ENCODE measurements around a stretch of chr2.

- PRO-cap: no peak
These were observed 64.7 kb upstream of the FOXN2 start for GRCh38 chr2:48249473-48250515.

DNA sequence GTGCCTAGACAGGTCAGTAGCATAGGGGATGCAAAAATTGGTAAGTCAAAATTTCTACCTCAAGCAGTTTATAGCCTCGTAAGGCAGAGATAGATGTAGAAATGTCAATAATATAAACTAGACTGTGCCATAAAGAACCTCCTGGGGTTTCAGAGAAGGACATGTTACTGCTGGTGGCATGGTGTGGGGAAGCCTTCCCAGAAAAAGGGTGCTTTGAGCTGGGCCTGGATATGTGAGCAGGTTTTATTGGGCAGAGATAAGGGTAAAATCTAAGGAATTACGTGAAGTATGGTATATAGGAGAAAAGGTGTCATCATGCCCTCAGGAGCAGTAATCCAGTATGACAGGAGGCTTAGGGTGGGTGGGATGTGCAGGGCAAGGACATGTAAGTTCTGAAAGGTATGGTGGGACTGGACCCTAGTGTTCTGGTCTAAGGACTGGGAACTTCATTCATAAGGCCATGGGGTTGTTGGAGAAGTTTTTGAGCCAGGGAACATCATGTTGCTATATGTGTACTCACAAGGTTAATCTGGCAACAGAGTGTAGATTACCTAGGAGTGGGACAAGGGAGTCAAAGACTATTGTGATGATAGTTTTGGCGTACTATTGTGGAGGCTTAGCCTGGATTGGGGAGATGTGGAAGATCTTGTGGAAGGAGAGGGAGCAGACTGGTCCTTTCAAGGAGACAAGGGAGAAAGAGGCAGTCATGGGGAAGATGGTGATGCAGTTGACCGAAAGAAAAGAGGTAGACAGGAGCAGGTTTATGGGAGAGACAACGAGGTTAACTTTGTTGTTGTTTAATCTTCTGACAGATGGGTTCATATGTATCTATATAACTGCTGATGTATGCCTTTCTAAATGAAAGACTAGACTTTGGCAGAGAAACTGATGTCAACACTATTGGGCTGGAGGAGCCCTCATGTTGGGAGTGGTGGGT is 22.0 kb downstream of the PPP1R21 start:
- PRO-cap: no peak

DNA sequence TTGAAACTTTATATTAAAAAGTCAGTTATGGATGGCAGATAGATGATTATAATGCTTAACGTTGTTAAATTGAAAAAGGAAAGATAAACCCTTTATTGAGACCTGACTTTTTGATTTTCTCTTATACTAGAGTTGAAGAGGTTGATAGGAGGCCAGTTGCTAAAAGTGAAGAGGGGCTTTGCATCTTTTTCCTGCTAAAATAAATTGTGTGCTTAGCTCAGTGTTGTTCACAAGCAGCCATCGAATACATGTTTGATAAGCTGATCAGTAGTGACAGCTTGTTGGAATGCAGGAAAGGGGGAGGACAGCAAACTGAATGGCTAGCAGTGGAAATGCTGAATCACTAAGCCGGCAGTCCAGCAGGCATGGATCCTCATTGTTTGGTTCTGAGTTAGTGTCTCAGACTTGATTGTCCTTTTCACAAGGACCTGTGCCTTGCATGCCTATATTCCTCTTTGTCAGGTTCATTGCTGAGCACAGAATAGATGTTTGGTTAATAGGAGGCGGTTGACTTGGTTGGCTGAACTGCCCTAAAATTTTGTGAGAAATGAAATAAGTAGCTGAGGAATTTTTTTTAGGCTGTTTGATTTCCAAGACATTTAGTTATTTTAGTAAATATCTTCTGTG is 21.6 kb upstream of the STON1 start:
- PRO-cap: no peak

GRCh38 chr2:48525374-48525838 is 4.5 kb upstream of the STON1 start:
- PRO-cap: no peak

DNA sequence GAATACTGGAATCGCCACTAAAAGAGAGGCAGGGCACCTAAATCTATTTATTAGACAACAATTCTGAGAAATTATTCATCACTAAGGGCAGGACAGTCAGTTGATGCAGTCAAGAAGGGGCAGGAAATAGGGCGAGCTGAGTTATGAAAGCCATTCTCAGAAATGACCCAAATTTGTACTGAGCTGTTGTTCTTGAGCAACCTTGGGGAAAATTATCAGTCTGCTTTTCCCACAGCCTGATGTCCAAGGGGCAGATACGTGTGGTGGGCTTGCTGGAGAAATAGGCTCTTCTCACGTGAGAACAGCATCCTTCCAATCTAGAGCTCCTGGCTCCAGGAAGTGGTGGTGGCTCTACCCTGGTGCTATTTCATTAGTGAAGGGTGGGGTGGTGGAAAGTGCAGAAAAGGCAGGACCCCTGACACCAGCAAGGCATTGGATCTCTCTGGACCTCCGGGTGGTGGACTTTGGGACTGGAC is 38.6 kb downstream of the STON1 start:
- PRO-cap: no peak

DNA sequence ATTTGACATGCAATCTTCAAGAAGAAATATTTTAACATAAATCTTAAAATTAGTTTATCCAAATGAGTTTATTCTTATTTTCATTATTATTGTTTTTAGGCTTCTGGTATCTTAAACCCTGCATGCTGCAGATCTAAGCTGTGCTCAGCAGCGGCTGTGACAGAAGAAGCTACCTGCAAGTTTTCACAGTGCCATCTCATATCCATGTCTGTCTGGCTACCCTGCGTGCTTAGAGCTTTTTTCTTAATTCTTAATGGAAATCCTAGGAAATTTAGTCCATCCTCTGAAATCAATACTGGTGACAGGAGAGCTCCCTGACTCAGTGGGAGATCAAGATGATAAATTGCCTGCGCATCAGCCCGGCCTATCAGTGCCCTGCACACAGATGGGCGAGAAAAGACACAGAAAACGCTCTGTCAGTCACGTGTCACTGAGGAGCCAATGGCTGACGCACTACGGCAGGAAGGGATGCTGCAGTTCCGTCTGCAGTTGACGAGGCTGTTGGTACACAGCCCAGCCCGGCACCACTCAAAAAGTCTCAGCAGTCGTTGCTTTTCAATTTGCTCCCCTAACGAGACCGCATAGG is 819.6 kb upstream of the FSHR start:
- PRO-cap: no peak

- PRO-cap: no peak
These were observed 747.8 kb upstream of the NRXN1 start for GRCh38 chr2:51779677-51780245.

- PRO-cap: no peak
These were observed 25.9 kb downstream of the ERLEC1 start for GRCh38 chr2:53812817-53813141.

- PRO-cap: no peak
These were observed 38.2 kb upstream of the GPR75 start for GRCh38 chr2:53897715-53898562.

GRCh38 chr2:54114824-54116200 is 140.7 kb downstream of the TSPYL6 start:
- PRO-cap: unidirectional peak, plus-strand start at chr2:54115402; bidirectional peak, plus-strand start at chr2:54115443, minus-strand start at chr2:54115501; bidirectional peak, plus-strand start at chr2:54116010, minus-strand start at chr2:54115920

DNA sequence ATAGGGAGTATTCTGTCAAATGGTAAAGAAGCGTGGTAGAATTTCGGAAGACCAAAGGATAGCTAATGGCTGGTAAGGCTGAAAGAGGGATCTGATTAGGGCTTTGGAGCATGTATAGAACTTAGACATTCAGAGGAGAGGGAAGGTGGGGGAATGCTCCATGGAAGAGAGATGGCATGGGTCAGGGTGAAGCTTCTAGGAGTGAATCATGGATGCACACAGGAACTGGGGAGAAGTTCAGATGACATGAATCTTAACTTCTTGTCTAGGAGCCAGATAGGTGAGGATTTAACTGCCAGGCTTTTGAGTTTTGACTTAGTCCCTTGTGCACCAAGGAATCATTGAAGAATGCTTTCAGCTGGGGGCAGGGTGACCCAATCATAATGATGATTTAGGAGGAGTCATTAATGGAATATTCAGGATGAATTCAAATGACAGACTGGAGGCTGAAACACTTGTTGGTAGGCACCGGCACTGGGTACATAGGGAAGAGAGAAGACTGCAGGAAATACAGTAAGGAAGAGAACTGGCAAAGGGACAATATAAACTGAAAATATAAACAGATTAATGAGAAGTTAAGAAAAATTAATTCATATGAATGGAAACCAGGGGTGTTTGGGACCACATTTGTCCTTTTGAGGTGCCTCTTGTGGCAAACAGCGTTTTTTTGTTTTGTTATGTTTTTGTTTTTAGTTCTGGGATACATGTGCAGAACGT is 91.8 kb downstream of the TSPYL6 start:
- PRO-cap: no peak

- PRO-cap: no peak
These were observed 48.2 kb downstream of the TSPYL6 start for GRCh38 chr2:54207617-54208496.

- PRO-cap: no peak
These were observed 109.7 kb downstream of the SPTBN1 start for GRCh38 chr2:54565712-54566388.

GRCh38 chr2:54570727-54571568 is 114.8 kb downstream of the SPTBN1 start:
- PRO-cap: no peak

- PRO-cap: bidirectional peak, plus-strand start at chr2:54584938, minus-strand start at chr2:54584635
These were observed 128.2 kb downstream of the SPTBN1 start for GRCh38 chr2:54584380-54584754.

- PRO-cap: no peak
These were observed 123.5 kb upstream of the EML6 start for GRCh38 chr2:54599759-54600482.

DNA sequence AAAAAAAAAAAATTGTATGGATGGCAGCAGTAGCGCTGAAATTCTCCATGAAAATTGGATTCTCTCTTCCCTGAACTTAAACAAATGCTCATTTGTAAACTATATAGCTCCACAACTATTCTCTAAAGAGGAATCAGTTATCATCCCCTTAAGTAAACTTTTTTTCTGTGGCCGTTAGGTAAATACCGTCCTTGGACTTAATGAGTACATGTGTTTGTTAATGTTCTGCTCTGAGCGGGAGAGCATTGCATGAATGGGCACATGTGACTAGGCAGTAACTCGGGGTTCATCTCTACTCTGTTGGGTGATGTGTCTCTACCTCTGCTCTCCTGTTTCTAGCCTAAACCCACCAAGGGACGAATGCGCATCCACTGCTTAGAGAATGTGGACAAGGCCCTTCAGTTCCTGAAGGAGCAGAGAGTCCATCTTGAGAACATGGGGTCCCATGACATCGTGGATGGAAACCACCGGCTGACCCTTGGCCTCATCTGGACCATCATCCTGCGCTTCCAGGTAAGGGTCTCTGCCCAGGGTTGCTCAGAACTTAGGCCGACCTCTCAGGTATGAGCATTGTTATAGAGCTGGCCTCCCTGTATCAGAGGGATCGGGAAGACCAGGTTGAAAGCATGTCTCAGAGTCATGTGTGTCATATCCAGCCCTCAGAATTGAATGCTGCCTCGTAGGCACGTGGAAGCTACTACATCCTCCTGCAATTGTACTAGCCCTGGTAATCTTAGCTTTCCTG is 111.5 kb upstream of the EML6 start:
- PRO-cap: no peak

DNA sequence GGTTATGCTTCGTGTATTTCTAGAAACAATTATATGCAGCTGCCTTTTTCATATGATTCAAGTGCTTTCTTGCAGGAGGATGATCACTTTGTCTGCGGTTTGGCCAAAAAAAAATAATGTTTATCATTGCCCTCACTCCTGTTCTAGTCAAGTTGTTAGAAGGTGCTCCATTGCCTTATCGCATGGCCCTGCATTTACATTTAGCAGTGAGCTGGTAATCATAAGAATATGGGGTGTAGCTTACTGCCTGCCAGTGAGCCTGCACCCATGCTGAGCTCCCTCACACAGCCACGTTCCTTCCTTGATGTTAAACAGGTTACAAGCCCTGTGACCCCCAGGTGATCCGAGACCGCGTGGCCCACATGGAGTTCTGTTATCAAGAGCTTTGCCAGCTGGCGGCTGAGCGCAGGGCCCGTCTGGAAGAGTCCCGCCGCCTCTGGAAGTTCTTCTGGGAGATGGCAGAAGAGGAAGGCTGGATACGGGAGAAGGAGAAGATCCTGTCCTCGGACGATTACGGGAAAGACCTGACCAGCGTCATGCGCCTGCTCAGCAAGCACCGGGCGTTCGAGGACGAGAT is 94.8 kb upstream of the EML6 start:
- PRO-cap: no peak

- PRO-cap: no peak
These were observed 81.5 kb upstream of the EML6 start for GRCh38 chr2:54641855-54642546.

DNA sequence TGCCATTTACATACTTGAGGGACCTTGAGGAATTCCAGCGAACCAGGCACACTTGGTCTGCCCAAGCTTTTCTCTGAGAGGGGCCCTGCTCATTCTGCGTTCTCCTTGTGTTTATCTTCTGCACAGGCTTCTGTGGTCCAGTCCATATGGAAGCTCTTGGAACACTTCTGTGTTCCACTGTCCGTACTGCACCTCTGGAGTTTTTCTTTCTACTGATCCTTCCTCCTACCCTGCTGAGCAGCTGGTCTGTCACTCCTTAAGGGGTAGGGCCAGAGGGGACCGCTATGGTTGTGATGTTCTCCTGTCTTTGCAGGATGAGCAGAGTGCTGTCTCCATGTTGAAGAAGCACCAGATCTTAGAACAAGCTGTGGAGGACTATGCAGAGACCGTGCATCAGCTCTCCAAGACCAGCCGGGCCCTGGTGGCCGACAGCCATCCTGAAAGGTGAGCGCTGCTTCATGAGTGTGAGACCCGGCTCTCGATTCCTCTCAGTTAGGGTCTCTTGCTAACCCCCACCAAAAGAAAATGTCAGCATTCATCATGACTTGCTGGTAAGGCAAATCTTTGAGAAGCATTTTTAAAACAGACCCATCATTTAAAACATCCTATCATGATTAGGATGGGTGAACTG is 76.5 kb upstream of the EML6 start:
- PRO-cap: no peak

Measured in left colon (tissue), 1 donor.